Measurements from ENCODE around the genes YTHDF2, EPB41, TMEM200B and PTPRU.

DNA sequence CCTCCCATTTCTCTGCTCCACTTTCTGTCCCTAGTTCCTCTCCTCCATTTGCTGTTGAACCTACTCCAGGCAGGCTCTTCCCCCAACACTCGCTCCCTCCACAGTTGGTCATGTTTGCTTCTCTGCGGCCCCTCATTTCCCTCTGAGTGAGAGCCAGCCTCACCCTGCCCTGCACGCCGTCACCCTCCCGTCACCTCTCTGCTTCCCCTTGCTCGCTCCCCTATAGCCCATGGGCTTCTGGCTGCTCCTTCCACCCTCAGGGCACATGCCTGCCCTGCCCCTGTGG lies 13.4 kb upstream of the THEMIS2 start:
- RRBS: no CpG with 5 or more reads among the region's 6 CpGs

GRCh38 chr1:27882029-27882988 lies 10.0 kb downstream of the THEMIS2 start:
- RRBS: 92% methylated on average over 5 of the region's 30 CpGs

GRCh38 chr1:27961034-27961493 lies 1.3 kb downstream of the XKR8 start:
- RRBS: no CpG with 5 or more reads among the region's 6 CpGs

GRCh38 chr1:28505311-28505624 lies 575 bp upstream of the RCC1 start:
- RRBS: no CpG with 5 or more reads among the region's 15 CpGs

GRCh38 chr1:28510143-28511350 lies 4.7 kb downstream of the RCC1 start:
- RRBS: no CpG with 5 or more reads among the region's 8 CpGs

- RRBS: no CpG with 5 or more reads among the region's 20 CpGs
These were observed 13.1 kb downstream of the RCC1 start for GRCh38 chr1:28518778-28519445.

GRCh38 chr1:28640947-28641294 lies 1.9 kb downstream of the TAF12 start:
- RRBS: no CpG with 5 or more reads among the region's 6 CpGs

- RRBS: no CpG with 5 or more reads among the region's 2 CpGs
These were observed 2.7 kb upstream of the YTHDF2 start for GRCh38 chr1:28733976-28734415.

DNA sequence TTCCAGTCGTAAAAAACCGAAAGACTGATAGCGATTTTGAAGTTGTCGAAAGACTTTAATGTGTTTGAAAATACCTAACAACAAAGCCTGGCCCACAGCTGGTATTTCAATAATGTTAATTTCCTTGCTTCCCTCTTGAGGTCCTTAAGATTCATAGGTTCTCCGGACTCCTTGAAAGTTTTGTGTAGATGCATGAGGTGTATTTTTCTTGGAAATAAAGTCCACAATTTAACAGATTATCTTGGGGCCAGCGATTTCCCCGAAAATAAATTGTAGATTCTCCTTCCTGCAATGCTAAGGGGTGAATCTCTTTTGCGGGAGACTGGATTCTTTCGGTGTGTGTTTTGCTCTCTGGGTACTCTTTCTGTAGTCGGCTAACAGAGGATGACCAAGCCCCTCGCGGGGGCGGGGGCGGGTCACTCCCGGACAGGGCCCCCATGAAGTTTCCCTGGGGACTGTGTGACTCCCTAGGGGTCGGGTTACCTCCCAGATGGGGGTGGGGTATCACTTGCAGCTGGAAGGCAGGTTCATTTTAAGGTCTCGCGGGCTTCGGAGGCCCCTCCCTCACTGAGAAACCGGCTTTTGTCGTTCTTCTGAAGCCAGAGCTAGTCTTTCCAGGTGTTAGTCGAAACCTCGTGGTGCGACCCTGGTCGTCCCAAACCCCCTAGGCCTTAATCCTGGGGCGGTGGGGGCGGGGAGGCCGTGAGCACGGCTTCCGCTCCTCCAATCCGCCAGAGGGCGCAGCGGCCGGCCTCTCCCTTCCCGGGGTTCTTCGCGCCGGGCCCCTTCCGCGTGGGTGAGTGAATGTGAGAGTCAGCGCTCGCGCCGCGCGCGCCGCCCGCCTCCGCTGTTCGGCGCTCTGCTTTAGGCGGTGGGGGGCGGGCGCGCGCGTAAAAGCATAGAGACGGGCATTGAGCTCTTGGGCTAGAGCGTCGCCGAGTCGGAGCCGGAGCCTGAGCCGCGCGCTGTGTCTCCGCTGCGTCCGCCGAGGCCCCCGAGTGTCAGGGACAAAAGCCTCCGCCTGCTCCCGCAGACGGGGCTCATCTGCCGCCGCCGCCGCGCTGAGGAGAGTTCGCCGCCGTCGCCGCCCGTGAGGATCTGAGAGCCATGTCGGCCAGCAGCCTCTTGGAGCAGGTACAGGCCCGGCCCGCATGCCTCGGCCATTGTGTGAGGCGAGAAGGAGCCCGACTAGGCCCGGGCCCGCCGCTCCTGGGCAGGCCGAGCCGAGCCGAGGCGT lies at the start of gene YTHDF2:
Gene YTHDF2 (plus strand): TSS at position 927 of the 1,237 bp plus-strand sequence.
- RRBS: under 1% methylated on average over 18 of the region's 99 CpGs

GRCh38 chr1:28754569-28755534 lies 18.1 kb downstream of the YTHDF2 start:
- RRBS: no CpG with 5 or more reads among the region's 9 CpGs

- RRBS: 1% methylated on average over 48 of the region's 81 CpGs
These were observed at the start of gene EPB41 for GRCh38 chr1:28914439-28915057. Gene EPB41 (plus strand): TSS chr1:28914569.

DNA sequence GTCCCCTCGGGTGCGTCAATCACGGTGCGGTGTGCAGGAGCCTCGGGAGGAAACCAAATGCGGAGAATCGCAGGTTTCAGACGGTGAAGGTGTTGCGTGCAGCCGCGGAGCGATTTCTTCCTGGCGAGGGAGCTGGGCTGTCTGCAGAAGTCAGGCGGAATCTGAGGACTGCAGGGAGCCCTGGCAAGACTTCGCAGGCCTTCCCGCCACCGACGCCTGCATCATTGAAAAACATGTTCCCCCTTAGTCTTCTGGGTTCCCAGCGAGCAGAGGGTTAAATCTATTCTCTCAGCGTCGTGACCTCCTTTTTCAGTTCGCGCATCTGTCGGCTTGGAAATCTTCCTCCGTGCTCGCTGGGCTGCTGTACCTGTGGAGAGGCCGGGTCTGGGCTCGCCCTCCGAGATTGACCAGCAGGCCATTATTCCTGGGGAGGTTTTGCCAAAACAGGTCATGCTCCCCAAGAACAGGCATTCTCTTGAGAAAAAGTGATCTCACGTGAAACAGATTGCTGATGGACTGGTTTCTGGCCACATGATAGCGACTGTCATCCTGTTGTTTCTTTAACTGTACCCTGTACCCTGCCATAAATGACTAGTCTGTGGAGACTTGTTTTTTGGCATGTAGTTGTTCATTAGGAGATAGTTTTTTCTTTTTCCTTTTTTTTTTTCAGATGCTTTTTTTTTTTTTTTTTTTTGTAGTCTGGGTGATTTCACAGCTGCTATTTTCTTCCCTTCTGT lies 857 bp downstream of the EPB41 start:
- RRBS: no CpG with 5 or more reads among the region's 31 CpGs

DNA sequence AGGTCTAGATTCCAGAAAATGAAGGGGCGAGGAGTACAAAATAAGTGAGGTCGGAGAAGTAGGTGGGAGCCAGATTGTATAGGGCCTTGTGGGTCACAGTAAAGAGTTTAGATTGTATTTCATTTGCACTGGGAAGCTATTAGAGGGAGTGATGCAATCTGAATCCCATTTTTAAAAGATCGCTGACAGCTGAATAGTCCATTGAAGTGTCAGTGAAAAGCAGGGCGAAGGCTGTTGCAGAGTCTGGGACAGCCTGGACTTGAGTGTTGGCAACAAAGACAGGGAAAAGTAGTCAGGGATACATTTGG lies 80.2 kb downstream of the TMEM200B start:
- RRBS: no CpG with 5 or more reads among the region's 4 CpGs

- RRBS: no CpG with 5 or more reads among the region's 7 CpGs
These were observed 17.8 kb downstream of the TMEM200B start for GRCh38 chr1:29105850-29106441.

- RRBS: 11% methylated on average over 29 of the region's 79 CpGs
These were observed at the start of gene TMEM200B for GRCh38 chr1:29123408-29124236. Gene TMEM200B (minus strand): TSS chr1:29123903.

- RRBS: 1% methylated on average over 65 of the region's 104 CpGs
These were observed at the start of gene PTPRU for GRCh38 chr1:29236123-29237005. Gene PTPRU (plus strand): TSS chr1:29236522.

DNA sequence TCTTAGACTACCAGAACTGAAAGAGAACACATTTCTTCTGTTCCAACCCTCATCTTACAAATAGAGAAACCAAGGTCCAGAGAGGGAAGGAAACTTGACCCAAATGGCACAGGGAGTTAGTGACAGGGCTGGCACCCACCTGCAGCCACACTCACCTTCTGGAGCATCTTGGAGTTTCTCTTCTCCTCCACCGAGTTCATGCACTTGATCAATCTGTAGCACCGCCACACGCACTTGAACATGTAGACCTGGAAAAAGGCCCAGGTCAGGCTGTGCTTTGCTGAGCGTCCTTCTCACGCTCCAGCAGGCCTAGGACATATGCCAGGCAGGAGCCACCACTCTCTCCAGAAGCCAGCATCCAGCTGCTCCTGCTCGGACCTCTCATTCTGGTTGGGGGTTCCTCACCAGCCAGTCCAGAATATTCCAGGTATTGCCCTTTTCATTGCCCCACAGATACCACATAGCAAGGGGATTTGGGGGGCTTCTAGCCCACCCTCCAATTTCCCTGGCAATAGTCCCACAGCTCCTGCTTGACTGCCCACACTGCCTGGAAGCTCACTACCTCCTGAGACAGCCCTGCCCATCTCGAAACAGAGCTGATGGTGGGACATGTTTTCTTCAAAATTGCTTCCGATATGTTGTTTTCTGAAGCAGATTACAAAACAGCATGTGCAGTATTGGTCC lies 11.8 kb upstream of the MATN1 start:
- RRBS: no CpG with 5 or more reads among the region's 8 CpGs

DNA sequence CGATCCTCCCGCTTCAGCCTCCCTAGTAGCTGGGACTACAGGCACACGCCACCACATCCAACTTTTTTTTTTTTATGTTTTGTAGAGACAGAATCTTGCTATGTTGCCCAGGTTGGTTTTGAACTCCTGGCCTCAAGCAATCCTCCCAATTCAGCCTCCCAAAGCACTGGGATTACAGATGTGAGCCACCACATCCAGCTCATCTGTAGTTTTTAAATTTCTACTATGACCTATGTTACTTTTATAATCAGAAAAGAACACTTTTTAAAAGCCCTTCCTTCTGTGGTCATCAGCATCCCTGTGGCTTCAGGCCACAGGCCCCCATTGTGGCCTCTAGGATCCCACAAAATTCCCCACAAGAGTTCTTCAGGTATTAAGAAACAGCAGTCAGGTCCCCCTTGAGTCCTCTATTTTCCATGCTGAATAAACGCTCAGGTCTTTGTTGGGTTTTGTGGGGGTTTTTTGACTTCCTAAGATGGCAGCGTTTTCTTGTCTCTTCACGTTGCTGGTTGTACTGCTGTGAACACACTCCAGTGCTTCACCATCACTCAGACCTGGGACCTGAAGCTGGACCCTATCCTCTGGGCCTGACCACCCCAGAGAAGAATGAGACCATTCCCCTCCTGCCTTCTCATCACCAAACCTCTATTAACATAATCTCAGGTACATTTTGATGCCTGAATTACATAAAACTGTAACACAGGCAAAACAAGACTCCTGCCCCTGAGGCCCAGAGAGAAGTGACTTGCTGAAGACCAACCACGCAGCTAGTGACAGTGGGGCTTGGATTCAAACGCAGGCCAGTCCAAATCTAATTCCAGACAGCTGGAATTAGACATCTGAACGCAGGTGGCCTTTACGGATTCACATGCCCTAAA lies 13.4 kb upstream of the MATN1 start:
- RRBS: no CpG with 5 or more reads among the region's 10 CpGs

DNA sequence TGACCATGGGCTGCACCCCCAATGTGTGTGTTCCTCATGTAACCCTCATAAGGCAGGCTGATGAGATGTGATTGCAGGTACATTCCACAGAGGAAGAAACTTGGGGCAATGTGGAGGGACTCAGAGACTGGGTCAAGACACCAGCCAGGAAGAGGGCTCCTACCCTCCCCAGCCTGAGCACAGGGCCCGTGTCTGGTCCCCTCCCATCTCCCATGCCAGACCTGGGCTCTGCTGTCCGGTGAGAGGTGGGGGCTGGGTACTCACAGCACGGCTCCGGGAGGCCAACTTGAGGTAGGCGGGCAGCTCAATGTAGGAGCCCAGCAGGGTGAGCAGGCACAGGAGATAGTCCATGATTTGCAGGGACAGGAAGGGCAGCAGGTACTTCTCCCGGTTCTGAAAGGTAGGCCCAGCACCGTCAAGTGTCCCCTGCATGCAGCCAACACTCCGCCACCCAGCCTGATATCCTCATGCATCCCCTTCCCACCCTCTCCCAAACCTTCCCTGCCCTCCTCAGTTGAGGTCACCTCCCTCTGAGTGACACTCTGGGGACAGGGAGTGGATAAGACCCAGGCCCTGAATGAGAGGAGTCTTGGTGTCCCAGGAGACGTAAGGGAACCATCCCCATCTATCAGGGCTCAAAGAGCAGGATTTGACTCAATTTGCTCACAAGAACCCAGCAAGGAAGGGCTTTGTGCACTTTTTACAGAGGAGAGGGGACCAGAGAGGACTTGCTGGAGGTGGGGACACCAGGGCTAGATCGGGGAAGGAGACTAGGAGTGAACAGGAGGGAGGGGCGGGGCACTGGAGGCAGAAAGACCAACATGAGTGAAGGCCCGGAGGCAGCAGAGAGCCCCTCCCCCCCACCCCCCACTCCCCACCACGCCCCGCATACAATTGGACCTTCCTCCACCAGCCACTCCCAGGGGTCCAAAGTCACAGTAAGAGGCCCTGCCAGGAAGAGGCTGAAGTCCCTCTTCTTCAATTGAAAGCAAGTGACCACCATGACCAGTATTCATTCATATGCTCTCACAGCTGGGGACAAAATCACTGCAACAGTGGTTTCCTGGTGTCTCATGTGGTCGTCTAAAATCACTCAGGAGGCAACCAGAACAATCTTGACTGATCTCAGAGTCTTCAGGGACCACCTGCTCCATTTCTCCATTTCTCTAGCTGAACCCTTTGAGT lies 16.6 kb upstream of the MATN1 start:
- RRBS: 86% methylated on average over 2 of the region's 15 CpGs

- RRBS: no CpG with 5 or more reads among the region's 9 CpGs
These were observed 16.1 kb downstream of the LAPTM5 start for GRCh38 chr1:30741409-30741966.

All from epithelial cell of prostate (primary cell).